Amniotic epithelial cell (primary cell): Measurements from ENCODE around the genes SMUG1, NFE2 and GTSF1.

DNA sequence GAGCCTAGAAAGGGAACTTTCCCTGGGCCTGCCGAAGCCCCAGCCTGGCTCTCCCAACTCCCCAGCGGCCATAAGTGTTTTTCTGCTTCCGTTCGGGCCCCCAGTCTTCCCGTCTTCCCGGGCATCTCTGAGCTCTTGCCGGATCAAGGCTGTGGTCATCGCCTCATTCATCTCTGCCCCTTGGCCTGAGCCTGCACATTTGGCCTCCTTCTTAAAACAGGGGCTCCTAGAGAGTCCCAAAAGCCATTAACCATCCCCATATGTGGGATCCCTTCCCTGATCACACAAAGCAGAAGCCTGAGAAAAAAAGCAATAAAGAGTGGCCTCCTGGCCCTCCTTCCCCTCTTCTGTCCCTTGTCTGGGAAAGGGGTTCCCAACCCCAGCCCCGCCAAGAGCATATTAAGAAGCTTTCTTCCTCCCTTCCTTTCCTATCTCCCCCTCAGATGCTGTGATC is 26.8 kb downstream of the HOXC4 start:
- RRBS: no CpG with 5 or more reads among the region's 9 CpGs

- RRBS: no CpG with 5 or more reads among the region's 35 CpGs
These were observed 28.9 kb downstream of the HOXC4 start for GRCh38 chr12:54082476-54082913.

- RRBS: 2% methylated on average over 10 of the region's 39 CpGs
These were observed at the start of gene SMUG1 for GRCh38 chr12:54188441-54189445. Gene SMUG1 (minus strand): TSS chr12:54188985.

- RRBS: no CpG with 5 or more reads among the region's 10 CpGs
These were observed 8.7 kb upstream of the SMUG1 start for GRCh38 chr12:54197308-54198018.

- RRBS: no CpG with 5 or more reads among the region's 24 CpGs
These were observed 25.8 kb upstream of the SMUG1 start for GRCh38 chr12:54214498-54215061.

- RRBS: no CpG with 5 or more reads among the region's 7 CpGs
These were observed 40.9 kb upstream of the SMUG1 start for GRCh38 chr12:54229532-54230197.

DNA sequence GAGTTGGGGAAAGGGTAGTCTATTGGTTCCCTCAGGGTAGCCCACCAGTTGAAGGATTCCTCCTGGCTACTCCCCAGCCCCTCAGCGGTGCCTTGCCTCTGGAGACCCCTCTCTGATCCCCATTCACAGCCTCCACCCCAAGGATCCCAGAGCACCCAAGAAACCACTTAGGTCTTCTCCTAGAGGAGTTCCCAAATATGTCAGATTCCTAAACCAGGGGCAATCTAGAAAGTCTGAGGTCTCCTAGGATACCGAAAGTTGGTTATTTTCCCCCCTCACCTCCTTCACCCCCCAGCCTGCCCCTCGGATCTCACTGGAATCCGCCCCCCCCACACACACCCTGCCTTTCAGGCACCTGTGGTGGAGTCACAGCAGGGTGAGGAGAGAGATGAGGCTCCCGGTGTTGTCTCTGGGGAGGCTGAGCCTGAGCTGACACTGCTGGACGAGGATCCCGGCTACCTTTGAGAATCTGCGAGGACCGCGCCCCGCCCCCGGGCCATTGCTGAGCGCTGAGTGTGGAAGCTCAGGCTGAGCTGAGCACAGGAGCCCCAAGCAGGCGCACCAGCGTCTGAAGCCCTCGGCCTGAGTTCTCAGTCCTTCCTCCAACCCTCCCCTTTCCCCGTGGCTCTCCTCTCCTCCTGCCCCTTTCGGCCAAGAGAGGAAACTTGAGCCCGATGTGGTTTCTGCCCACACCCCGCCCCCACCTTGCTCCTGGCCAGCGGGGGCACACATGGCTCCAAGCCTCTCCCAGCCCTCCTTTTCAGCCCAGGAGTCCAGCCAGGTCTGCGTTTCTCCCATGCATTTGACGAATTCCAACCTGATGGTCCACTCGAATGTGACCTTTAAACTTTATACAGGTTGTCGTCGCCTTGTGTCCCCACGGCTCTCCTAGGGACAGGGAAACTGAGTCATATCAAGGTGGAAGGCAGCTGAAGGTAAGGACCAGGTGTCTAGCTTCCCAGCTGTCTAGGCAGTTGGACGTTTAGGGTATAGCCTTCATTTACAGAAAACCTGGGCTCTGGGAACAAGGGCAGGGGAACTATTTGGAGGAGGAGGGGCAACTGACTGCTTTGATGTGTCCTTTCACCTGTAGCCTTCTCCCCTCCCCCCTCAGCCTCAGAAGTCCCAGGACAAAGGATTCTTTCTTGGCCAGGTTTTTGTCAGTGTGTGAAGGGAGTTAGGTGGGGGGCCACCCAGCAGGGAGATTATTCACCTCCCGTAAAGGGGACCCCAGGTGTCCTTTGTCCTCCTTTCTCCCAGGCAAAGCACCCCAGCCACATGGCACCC is at the start of gene NFE2:
TSS of gene NFE2 (minus strand) at position 570 of the 1,287 bp plus-strand sequence.
- RRBS: 3% methylated on average over 3 of the region's 29 CpGs

GRCh38 chr12:54352671-54353448 is 11.4 kb downstream of the GPR84 start:
- RRBS: no CpG with 5 or more reads among the region's 2 CpGs

- RRBS: no CpG with 5 or more reads among the region's 18 CpGs
These were observed 5.5 kb downstream of the GPR84 start for GRCh38 chr12:54358672-54359288.

- RRBS: no CpG with 5 or more reads among the region's 2 CpGs
These were observed 3.6 kb upstream of the GPR84 start for GRCh38 chr12:54367788-54368330.

DNA sequence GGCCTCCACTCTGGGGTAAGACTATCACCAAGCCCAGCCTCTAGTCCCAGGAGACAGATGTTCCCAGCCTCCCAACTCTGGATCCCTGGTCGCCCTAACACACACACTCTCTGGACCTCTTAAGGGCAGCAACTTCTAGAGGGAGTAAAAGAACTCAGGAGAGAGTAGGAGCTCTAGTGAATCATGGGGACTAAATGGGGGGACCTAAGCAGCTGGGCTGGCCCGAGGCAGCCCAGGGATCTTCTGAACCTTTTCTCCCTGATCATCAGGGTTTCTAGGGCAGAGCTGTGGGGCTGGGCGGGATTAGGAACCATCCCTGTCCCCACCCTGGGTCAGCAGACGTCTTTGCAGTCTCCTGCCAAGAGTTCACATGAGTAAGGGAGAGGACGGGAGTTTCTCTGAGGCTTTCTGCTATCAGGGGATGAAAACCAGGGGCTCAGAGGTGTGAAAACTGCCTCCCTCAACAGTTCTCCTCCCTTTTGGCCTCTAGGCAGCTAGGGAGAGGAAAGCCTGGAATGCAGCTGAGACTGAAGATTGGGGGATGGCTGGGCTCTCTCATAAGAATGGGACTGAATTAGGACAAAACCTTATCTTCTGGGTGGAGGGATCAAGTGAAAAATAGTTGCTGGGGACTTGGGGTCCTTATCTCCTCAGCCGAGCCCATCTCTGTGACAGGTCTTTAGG is 8.0 kb downstream of the ZNF385A start:
- RRBS: no CpG with 5 or more reads among the region's 6 CpGs

DNA sequence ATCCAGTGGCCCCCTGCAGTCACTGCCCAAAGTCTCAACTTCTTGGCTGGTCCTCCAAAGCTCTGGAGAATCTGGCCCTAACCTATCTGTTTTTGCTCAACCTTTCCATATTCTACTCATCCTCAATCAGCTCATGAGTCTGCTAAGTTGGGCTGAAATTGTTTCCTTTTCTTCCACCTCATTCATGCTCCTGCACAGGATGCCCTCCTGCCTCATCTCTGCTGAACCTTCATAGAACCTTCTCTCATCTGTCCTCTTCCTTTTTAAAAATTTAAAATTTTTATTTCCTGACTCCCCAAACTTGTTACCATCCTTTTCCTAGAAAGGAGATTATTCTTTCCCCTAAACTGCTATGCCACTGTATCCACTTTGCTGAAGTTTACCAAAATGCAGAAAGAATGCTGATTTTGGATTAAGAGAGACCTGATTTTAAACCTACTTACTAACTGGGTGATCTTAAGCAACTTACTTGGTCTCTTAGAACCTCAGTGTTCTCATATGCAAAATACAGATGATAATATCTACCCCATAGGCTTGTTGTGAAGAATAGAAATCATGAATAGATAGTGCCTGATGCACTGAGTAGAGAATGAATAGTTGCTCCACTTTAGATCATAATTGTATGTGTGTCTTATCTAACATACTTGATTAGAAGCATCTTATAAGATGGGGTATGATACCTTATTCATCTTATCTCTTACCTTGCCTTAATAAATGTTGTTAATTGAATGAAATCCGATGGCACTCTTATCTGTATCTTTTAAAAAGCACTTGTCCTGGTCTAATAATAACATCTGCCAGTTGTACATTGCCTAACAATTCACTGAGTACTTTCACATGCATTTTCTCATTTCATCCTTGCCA is 12.3 kb downstream of the ITGA5 start:
- RRBS: no CpG with 5 or more reads among the region's 1 CpG

- RRBS: 93% methylated on average over 3 of the region's 6 CpGs
These were observed 5.0 kb downstream of the ITGA5 start for GRCh38 chr12:54414017-54414484.

- RRBS: no CpG with 5 or more reads among the region's 8 CpGs
These were observed 1.9 kb upstream of the ITGA5 start for GRCh38 chr12:54420446-54421785.

GRCh38 chr12:54435431-54436016 is 16.5 kb upstream of the ITGA5 start:
- RRBS: no CpG with 5 or more reads among the region's 5 CpGs

- RRBS: 86% methylated on average over 5 of the region's 20 CpGs
These were observed at the start of gene GTSF1 for GRCh38 chr12:54473463-54474035. Gene GTSF1 (minus strand): TSS chr12:54473602.

- RRBS: no CpG with 5 or more reads among the region's 4 CpGs
These were observed 2.6 kb upstream of the PPP1R1A start for GRCh38 chr12:54591092-54591512.

DNA sequence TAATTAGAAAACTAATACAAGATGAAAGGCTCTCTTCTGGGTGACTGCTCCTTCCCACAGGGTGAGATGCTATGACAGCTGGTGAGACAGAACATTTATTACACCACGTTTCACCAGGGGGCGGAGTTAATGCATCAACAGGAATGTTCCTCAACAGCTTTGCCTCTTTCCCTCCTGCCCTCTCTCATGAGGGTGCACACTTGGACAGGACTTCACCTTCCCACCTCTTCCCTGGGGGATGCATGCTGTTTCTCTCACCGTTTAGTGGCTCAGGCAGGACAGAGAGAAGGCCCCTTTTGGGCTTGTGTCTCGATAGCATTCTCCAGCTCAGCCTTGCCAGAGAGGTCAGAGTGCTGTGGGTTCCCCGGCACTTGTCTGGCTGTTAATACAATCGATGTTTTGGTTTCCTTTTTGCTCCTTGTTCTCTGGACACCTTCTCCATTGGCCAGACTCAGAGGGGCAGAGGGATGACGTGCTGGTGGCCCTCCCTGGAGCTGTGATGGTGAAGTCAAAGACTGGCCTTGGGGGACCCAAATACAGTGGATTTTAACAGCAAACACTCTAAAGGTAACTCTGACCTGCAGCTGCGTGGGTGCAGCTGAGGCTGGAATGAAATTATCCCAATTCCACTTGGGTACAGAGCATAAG is 13.5 kb upstream of the PPP1R1A start:
- RRBS: no CpG with 5 or more reads among the region's 8 CpGs

DNA sequence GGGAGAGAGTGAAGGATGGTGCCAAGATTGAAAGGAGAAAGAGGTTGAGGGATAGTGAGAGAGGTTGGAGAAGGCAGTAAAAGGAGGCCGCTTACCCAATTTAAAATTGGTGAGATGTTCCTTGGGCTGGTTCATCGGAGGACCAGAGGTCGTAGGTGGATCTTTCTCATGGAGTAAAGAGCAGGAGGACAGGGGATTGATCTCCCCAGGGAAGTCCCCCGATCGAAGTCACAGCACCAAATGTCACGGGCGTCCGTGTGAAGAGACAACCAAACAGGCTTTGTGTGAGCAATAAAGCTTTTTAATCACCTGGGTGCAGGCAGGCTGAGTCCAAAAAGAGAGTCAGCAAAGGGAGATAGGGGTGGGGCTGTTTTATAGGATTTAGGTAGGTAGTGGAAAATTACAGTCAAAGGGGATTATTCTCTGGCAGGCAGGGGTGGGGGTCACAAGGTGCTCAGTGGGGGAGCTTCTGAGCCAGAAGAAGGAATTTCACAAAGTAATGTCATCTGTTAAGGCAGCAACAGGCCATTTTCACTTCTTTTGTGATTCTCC is 36.8 kb downstream of the TESPA1 start:
- RRBS: no CpG with 5 or more reads among the region's 8 CpGs